Measurements from ENCODE around the gene DSPP.

- PRO-cap, result no peak
- RAMPAGE, long total RNA, 2 experiments, result no peak in any of the 2 experiments
These were observed 359.6 kb downstream of the MAPK10 start for GRCh38 chr4:86000260-86000630.

DNA sequence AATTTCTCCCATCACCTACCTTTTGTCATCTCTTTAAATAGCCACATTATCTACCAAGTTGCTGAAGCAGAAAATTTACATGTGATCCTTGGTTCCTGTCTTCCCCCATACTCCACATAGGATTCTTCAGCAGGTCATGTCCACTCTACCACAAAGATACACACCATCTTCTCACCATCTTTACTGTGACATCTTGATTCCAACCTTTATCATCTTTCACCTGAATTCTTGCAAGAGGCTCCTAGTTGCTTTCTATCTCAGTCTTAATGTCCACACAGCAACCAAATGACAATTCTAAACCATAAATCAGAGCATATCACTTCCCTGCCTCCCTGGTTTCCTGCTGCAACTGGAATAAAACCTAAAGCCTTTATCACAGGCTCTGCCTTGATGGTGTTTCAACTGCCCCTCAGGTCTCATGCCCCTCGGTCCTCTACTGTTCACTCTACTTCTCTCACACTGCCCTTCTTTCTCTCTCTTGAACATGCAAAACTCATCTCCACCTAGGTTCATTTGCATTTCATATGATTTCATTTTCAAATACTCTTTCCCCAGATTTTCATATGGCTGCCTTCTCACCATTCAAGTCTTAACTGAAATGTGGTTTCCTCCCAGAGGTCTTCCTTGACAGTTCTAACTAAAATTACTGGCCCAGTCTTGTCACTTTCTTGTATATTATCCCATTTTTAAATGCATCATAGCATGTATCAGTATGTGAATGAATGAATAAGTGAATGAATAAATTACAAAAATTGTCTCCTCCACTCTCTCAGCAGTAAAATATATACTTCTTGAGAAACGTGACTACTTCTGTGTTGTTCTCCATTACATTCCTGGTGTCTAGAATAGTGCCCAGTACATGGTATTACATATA lies 91.5 kb downstream of the MAPK10 start:
- PRO-cap, result no peak
- RAMPAGE, long total RNA, 2 experiments, result no peak in any of the 2 experiments

- PRO-cap, result bidirectional peak, plus-strand start at chr4:86936358, minus-strand start at chr4:86936176
- RAMPAGE, long total RNA, 2 experiments, result no peak in any of the 2 experiments
These were observed 1.3 kb downstream of the AFF1 start for GRCh38 chr4:86936046-86936551.

GRCh38 chr4:86968233-86968856 lies 33.5 kb downstream of the AFF1 start:
- PRO-cap, result no peak
- RAMPAGE, long total RNA, 2 experiments, result no peak in any of the 2 experiments

DNA sequence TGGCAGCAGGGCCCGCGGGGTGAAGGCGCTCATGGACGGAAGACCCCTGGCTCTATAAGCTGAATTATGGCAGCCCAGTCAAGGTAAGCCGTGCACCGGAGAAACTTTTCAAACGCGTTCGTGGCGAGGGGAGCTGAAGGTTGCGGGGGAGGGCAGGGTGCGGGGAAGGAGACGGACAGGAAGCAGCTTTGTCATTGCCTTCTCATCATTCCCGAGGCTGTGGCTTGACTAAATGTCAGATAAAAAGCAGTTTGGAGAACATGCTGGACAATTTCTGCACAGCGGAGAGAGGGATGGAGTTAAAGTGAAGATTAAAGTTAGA lies 72.5 kb downstream of the AFF1 start:
- PRO-cap, result no peak
- RAMPAGE, long total RNA, 2 experiments, result no peak in any of the 2 experiments

DNA sequence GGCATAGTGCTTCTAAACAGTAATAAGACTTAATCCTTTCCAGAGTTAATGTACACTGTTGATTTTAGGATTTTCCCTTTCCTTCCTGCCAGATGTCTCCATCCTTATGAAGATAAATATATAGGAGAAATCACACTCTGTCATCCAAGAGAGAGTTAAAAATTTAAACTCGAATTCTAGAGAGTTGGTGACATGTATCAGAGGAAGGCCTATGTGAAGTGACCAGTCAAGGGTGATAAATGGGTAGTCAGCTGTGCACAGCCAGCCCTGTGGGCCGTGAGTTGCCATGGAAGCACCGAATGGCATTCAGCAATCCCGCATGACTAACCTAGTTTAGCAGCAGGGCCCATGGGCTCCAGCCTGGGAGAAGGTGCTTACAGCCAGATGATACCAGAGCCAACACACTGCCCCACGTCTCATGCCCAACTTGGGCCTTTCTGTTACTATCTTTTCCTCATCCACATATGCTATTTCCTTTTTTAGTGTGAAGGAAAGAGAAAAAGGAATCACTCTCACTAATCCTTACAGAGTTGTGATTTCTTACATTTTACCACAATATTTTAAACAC lies 104.0 kb downstream of the AFF1 start:
- PRO-cap, result no peak
- RAMPAGE, long total RNA, 2 experiments, result no peak in any of the 2 experiments

DNA sequence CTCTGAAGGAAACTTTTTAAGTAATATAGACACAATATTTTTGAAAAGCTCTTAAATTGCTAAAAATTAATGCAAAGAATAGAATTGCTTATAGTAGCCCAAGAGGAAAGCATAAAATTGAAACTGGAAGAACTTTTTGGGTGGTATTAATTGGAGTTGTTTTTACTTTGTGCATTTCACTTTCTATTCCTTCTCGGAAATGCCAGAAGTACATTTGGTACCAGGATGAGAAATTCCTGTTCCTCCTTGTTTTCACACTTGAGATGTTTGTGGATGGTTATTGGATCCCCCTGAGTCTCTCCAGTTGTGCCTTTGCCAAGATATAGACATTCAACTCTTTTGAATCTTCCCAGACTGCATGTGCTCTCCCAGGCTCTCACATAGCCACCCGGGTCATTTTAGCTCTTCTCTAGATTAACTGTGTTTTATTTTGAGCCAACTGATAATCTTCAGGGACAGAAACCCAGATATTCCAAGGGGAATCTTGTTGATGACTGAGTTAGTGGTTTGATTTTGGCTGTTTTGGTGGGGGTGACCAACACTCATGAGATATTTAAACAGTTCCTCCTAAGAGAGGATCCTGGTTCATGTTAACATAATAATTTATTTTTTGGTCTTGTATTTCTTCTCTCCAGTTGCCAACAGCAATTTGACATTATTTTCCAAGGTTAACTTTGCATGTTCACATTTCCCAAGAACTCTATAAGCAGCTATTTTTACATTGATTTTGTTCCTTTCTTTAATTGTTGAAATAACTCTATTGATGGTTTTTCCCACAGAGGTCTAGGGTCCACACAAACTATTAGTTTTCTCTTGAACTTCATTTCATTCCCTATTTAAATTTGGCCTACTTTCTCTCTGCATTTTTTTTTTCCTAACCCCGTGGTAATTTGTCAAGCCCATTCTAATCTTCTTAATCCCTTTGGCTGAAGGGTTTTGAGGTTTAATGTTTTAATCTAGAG lies 120.7 kb downstream of the AFF1 start:
- PRO-cap, result no peak
- RAMPAGE, long total RNA, 2 experiments, result no peak in any of the 2 experiments

DNA sequence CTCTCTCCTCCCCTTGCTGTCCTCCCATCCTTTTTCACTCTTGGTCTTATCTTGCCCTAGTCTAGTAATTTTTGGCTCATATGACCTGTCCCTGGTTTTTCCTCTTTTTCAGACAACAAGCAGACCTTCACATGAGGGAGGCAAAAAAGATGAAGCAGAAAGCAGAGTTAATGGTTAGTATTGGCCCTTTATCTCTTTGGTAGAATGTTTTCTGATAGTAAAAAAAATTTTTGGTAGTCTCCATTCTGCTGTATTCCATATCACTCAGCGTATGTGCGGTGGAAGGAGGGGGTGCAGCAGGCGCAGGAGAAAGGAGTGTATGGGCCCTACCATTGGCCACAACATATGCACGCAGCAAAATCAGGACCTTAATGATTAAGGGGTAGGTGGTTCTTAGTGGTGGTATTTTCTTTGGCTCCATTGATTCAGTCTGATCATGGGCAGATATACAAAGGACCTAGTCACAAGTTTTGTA lies 92.8 kb downstream of the KLHL8 start:
- PRO-cap, result no peak
- RAMPAGE, long total RNA, 2 experiments, result no peak in any of the 2 experiments

DNA sequence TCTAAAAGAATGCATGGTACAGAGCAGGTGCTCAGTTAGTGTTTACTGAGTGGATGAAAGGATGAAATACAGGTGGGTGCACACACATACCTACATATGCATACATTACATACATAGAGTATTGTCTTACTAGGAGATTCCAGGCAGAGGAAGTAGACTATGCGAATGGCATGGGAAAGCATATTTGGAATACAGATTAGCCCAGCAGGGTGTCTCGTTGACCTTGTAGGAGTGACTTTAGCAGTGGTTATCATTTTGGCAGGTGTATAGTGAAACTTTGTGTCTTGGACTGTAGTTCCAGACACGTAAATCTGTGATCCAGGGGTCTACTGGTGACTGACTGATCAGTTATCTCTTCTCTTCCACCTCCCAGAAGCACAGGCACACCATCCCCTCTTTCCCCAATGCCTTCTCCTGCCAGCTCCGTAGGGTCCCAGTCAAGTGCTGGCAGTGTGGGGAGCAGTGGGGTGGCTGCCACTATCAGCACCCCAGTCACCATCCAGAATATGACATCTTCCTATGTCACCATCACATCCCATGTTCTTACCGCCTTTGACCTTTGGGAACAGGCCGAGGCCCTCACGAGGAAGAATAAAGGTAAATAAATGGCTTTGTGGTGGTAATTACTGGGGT lies 86.2 kb downstream of the KLHL8 start:
- PRO-cap, result no peak
- RAMPAGE, long total RNA, 2 experiments, result no peak in any of the 2 experiments

- PRO-cap, result no peak
- RAMPAGE, long total RNA, 2 experiments, result no peak in any of the 2 experiments
These were observed 3.7 kb downstream of the HSD17B11 start for GRCh38 chr4:87387098-87387781.

- PRO-cap, result no peak
- RAMPAGE, long total RNA, 2 experiments, result no peak in any of the 2 experiments
These were observed 2.8 kb upstream of the NUDT9 start for GRCh38 chr4:87419543-87420080.

GRCh38 chr4:87469285-87469936 lies 47.0 kb downstream of the NUDT9 start:
- PRO-cap, result no peak
- RAMPAGE, long total RNA, 2 experiments, result no peak in any of the 2 experiments

DNA sequence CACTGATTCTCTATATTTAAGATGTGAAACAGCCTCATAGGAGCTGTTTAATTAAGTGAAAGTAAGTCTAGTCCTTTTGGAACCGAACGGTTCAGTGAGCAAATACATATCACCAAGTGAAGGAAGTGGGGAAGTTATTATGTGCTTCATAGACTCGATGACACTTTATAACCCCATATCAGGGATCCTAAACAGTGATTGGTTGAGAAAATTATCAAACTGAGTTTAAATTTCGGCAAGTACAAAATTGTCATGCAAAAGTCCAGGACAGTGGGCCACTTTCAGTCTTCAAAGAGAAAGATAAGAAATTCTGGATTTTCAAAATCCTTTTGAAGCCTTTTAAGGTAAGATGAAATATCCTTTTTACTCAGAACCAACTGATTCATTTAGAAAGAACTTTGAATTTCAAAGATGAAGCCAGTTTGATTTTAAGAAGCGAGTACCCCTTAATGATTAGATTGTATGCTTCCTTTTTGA lies at the start of gene DSPP:
TSS of gene DSPP (plus strand) at position 253 of the 477 bp plus-strand sequence.
- PRO-cap, result no peak
- RAMPAGE, long total RNA, 2 experiments, result no peak in any of the 2 experiments

DNA sequence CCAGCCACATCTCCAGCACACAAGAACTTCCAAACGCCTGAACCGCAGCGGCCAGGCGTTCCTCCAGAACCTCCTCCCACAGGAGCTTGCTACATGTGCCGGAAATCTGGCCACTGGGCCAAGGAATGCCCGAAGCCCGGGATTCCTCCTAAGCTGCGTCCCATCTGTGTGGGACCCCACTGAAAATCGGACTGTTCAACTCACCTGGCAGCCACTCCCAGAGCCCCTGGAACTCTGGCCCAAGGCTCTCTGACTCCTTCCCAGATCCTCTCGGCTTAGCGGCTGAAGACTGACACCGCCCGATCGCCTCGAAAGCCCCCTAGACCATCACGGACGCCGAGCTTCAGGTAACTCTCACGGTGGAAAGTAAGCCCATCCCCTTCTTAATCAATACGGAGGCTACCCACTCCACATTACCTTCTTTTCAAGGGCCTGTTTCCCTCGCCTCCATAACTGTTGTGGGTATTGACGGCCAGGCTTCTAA lies 51.4 kb upstream of the SPP1 start:
- PRO-cap, result no peak
- RAMPAGE, long total RNA, 2 experiments, result no peak in any of the 2 experiments

- PRO-cap, result no peak
- RAMPAGE, long total RNA, 2 experiments, result no peak in any of the 2 experiments
These were observed 12.1 kb downstream of the PKD2 start for GRCh38 chr4:88019352-88020046.

GRCh38 chr4:88046372-88047424 lies 39.3 kb downstream of the PKD2 start:
- PRO-cap, result no peak
- RAMPAGE, long total RNA, 2 experiments, result no peak in any of the 2 experiments

- PRO-cap, result no peak
- RAMPAGE, long total RNA, 2 experiments, result no peak in any of the 2 experiments
These were observed 47.6 kb downstream of the ABCG2 start for GRCh38 chr4:88110791-88111219.

DNA sequence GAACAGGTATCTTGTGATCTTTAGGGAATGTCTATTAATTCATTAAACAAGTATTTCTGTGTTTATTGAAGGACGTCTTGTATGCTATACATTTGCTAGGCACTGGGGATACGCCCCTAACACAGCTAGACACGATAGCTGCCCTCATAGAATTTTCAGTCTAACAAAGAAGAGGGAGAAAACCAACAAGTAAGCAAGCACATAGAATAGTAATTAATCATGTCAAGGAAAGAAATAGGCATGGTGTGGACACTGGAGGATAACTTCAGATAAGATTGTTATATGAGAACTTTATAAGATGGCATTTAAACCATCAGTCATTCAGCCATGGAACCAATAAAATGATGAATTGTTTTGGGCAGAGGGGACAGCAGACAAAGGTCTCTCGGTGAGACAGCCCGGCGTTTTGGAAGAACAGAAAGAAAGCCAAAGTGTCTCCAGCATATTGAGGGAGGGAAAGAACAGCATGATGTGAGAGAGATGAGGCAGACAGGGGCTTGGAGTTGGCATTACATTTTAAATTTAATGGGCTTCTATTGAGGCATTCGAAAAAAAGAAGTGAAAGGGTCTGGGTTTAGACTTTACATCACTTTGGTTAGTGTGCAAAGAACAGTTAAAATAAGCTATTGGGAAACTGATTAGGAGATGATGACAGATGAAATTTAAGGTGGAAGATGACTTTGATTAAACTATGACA lies 843 bp upstream of the PPM1K start:
- PRO-cap, result no peak
- RAMPAGE, long total RNA, 2 experiments, result no peak in any of the 2 experiments

- PRO-cap, result no peak
- RAMPAGE, long total RNA, 2 experiments, result no peak in any of the 2 experiments
These were observed 13.3 kb upstream of the PPM1K start for GRCh38 chr4:88297700-88298045.

GRCh38 chr4:88370371-88370799 lies 8.3 kb upstream of the HERC6 start:
- PRO-cap, result no peak
- RAMPAGE, long total RNA, 2 experiments, result no peak in any of the 2 experiments

Measured in breast epithelium (tissue), 2 donors.